ENCODE data around the gene NOXA1.

DNA sequence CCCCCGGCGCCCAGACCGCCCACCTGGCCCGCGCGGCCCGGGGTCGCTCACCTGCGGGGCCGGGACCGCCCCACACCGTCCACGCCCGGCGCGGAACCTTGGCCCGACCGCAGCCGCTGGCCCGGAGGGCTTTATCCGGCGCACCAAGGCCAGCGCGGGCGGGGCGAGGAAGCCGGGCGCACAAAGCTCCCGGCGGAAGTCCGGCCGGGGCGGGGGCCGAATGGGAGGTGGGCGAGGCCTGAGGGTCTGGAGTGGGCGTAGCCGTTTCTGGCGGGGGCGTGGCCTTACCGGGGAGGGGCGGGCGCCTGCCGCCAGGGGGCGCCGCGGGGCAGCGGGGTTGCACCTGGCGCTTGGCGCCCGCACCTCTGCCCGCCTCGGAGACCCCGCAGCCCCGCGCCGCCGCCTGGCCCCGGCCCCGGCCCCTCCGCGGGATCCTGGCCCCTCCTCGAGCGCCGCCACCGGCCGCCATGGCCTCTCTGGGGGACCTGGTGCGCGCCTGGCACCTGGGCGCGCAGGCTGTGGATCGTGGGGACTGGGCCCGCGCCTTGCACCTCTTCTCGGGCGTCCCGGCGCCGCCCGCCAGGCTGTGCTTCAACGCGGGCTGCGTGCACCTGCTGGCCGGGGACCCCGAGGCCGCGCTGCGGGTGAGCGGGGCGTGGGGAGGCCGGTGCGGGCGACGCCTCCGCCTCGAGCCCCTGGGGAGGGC lies at the start of gene NOXA1:
Gene NOXA1, plus strand, starts transcription at position 331 of the 706 bp plus-strand sequence.
- CAGE, long polyA plus RNA = no peak
- RRBS = 2% methylated on average over 50 of the region's 95 CpGs

- CAGE, long polyA plus RNA = no peak
- RRBS = no CpG with 5 or more reads among the region's 7 CpGs
Measured at GRCh38 chr9:137488934-137489457, 29.9 kb upstream of the NSMF start.

GRCh38 chr9:137494032-137494568 lies 35.0 kb upstream of the NSMF start:
- CAGE, long polyA plus RNA = no peak
- RRBS = no CpG with 5 or more reads among the region's 16 CpGs

- CAGE, long polyA plus RNA = no peak
- RRBS = no CpG with 5 or more reads among the region's 4 CpGs
Measured at GRCh38 chr9:137602770-137603206, 2.7 kb upstream of the ARRDC1 start.

DNA sequence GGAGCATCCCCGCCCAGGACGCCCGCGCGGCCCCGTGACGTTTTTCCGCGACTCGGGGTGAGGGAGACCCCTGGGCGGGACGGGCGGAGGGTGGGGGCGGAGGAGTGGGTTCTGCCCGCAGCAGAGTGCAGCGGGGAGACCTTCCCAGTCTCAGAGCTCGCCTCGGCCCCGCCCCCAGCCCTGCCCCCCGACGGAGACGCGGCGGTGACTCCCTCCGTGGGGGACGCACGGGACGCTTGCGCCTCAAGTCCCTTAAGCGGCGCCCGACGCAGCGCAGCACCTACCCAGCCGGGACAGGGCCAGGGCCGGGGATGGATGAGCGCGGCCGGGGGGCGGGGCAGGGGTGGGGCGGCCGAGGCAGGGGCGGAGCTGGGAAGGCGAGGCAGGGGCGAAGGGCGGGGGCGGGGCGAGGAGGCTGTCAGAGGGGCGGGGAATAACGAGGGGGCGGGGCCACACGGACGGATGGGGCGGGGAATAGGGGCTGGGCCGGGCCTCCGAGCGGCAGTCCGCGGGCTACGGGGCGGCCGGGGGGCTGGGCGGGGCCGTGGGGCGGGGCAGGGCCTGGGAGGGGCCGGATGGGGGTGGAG lies 380 bp upstream of the ARRDC1 start:
- CAGE, long polyA plus RNA = no peak
- RRBS = 3% methylated on average over 12 of the region's 66 CpGs

DNA sequence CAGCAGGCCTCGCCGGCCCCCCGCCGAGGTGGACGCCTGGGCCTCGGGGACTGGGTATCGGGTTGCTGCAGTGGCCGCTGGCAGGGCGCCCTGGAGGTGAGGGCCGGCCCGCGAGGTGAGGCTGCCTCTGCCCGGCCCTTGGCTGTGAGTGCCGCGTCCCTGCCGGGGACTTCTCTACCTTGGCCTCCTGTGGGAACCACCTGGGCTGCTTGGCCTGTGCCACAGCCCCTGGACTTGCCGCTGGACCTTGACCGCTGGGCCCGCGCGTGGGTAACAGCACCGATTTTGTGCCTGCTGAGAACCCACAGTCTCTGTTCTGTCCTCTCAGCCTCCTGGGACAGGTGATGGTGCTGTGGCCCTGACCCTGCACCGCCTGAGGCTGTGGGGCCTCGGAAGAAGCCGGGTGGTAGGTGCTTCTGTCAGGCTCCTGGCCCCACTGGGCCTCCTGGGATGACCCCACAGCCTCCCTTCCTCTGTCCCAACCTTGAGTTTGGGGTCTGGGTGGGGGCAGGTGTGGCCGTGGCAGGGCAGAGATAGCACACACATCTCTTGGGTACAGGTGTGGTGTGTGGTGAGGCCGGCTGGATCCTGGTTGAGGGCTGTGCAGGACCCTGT lies 896 bp downstream of the ARRDC1 start:
- CAGE, long polyA plus RNA = no peak
- RRBS = 2% methylated on average over 9 of the region's 27 CpGs

- CAGE, long polyA plus RNA = no peak
- RRBS = no CpG with 5 or more reads among the region's 2 CpGs
Measured at GRCh38 chr9:137733804-137734603, 115.2 kb downstream of the EHMT1 start.

DNA sequence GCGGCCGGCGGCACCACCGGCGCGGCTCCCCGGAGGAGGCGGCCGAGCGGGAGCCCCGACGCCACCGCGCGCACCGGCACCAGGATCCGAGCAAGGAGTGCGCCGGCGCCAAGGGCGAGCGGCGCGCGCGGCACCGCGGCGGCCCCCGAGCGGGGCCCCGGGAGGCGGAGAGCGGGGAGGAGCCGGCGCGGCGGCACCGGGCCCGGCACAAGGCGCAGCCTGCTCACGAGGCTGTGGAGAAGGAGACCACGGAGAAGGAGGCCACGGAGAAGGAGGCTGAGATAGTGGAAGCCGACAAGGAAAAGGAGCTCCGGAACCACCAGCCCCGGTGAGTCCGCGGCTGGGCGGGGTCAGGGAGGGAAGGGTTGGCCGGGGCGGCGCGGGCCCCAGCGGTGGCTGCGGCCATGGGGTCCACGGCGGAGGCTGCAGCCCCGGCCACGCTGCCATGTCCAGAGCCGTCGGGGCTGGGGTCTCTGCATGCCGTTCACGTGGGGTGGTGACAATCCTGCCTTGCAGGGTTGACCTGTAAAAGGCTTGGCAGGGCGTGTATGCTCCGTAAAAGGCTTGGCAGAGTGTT lies 146.0 kb downstream of the CACNA1B start:
- CAGE, long polyA plus RNA = no peak
- RRBS = 6% methylated on average over 39 of the region's 66 CpGs